Metastatic Lung Carcinoma in the Adrenal Gland (tissue), 1 donor: ENCODE measurements around the gene NSUN2.

GRCh38 chr5:2152982-2153349, 270.2 kb upstream of the IRX4 start:
- PRO-cap: no peak

GRCh38 chr5:2266937-2267272, 384.2 kb upstream of the IRX4 start:
- PRO-cap: no peak

DNA sequence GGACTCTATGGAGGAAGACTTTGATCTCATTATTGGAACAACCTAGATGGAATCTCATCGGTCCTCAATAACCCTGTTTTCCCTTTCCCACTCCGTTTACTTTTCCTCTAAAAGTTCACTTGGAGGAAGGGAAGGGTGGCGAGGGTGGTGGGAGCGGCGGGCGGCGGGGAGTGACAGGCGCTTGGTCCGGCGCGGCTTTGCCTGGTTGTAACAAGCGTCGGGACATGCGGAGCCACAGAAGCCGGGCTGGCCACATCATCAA, 396.0 kb upstream of the IRX4 start:
- PRO-cap: no peak

GRCh38 chr5:2753774-2754366, 2.4 kb upstream of the IRX2 start:
- PRO-cap: no peak

- PRO-cap: no peak
Measured at GRCh38 chr5:3103457-3103882, 352.0 kb upstream of the IRX2 start.

DNA sequence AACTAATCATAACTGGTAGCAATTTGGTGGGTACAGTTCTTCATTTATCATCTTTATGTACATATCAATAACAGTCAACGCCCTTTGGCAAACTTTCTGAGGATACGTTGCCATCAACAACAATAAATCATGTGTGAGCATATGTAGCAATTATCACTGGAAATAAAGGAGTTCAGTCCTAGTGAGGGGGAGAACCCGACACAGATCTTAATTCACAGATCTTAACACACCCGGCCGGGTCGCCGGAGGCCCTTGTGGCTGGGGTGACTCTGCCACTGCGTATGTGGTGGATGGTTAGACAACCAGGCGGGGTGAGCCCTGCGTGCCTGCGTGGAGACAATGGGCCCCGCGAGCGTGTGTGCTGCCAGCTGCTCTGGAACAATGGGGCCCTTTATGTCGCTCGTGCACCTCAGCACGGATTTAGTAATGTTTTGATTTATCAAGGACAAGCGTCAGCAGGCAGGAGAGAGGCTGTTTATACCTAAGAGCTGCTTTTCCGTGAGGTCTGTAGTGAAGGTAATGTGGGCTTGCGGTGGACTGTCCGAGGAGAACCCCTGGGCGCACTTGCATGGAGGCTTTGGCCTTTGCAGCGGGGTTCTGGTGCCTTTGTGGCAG, 284.7 kb upstream of the IRX1 start:
- PRO-cap: no peak

- PRO-cap: no peak
Measured at GRCh38 chr5:3591153-3591595, 4.5 kb upstream of the IRX1 start.

GRCh38 chr5:4905887-4906486, 234.1 kb upstream of the ADAMTS16 start:
- PRO-cap: no peak

GRCh38 chr5:5025579-5026103, 114.5 kb upstream of the ADAMTS16 start:
- PRO-cap: no peak

DNA sequence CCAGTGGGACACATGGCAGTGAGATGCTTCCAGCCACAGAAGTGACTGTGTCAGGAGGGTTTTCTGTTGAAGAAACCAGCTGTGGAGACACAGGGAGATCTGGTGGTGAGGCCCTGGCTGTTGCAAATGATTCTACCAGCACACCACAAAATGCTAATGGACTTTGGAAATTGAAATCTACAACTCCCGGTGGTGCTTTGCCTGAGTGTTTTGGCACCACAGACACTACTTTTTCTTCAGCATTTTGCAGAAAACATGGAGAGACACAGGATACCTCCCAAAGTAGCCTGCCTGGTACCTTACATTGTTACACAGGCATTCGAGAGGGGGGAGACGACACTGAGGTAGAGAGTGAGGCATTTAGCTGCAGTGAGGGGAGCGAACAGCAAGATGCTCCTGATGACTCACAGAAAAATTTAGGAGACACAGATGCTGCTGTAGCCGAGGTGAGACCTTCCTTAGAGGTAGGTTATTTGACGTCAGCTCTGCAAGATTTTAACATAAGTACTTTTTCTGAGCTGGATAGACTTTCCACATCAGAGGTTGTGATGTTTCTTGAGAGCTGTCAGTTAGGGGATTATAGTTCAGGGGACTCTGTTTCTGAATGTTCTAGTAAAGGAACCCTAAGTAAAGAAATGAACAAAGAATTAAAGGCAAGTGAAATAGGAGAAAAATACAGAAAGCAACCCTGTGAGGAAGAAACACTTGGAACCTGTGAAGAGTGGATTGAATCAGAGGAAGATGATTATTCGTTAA, 40.0 kb downstream of the ICE1 start:
- PRO-cap: no peak

GRCh38 chr5:5688034-5688618, 265.6 kb downstream of the ICE1 start:
- PRO-cap: no peak

DNA sequence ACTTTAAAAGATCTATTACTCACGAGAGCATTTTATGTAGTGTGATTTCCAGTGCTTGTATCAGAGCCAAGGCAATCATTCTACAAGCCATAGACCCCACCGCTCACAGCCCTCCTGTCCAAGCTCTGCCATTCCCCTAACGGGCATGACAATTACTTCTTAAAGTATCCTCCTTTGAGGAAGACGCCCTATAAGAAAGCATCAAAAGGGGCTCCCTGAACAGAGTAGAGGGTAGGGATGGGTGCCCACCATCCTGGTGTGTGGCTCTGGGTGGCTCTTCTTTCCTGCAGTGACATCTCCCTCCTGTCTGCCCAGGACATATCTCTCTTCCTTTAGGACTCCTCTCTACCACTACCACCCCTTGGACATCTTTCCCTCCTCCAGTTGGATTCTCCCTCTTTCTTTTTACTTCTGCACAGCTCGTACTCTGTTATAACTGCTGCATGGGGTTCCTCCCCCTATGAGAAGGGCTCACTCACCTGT, 412.5 kb downstream of the ICE1 start:
- PRO-cap: no peak

GRCh38 chr5:6492179-6492808, 43.6 kb downstream of the UBE2QL1 start:
- PRO-cap: no peak

- PRO-cap: no peak
Measured at GRCh38 chr5:6593164-6593469, 39.7 kb downstream of the NSUN2 start.

GRCh38 chr5:6602155-6602813, 30.6 kb downstream of the NSUN2 start:
- PRO-cap: no peak

DNA sequence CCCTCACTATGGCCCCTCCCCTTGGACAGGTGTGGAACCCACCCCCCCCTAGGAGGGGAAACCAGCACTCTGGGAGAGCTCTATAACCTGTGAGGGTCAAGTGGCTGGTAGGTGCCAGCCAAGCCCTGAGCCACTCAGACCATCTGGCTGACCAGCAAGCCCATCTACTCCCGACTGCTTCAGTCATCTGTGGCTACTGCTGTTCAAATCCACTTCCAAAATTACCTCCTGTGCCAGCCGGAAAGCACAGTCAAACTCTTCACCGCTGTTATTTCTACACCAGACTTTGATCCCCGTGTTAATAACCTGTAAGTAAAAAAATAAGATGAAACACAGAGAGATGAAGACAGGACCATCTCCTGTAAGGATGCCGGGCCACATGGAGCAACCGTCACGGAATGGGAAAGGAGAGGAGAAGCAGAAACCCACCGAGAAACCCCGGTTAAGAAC, 28.4 kb downstream of the NSUN2 start:
- PRO-cap: no peak

DNA sequence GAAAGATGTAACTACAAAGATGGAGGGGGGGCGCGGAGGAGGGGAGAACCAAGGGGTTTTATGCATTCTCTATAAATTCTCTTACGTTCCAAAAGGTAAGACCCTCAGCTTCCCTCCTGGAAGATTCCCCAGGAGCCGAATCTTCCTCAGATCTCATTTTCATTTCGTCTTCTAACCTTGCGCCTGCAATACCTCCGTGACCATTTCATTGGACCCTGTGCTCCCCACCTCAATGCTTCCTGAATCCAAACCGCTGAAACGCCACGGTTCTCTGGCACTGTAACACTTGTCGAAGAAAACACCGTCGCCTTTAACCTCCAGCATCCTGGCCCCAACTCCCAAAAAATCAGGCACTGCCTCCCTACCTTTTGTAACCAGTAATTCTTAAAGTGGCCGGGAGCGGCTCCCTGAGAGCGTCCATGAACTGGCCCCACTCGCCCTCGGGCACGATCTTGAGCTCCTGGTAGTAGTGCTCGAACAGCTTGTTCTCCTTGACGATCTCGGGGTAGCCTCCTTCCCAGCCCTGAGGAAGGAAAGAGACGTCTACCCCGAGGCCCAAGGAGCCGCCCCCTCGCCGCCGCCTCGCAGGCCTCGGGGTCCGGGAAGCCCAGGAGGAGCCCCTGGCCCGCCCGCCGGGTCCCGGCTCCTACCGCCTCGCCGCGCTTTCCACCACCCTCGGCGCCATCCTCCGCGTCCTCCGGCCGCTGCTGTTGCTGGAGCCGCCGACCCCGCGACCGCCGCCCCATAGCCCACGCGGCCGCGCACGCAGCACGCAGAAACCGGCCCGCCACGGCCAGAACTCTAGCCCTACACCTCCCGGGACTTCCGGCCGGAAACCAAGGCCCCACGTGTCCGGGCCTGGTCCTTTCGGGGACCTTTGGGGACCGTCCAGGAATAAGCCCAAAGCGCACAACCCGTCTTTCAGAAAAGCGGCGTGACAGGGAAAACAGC, at the start of gene NSUN2:
Gene NSUN2 (minus strand): TSS at position 811 of the 951 bp plus-strand sequence.
- PRO-cap: unidirectional peak, minus-strand start at position 781 of the sequence; unidirectional peak, minus-strand start at position 831 of the sequence

DNA sequence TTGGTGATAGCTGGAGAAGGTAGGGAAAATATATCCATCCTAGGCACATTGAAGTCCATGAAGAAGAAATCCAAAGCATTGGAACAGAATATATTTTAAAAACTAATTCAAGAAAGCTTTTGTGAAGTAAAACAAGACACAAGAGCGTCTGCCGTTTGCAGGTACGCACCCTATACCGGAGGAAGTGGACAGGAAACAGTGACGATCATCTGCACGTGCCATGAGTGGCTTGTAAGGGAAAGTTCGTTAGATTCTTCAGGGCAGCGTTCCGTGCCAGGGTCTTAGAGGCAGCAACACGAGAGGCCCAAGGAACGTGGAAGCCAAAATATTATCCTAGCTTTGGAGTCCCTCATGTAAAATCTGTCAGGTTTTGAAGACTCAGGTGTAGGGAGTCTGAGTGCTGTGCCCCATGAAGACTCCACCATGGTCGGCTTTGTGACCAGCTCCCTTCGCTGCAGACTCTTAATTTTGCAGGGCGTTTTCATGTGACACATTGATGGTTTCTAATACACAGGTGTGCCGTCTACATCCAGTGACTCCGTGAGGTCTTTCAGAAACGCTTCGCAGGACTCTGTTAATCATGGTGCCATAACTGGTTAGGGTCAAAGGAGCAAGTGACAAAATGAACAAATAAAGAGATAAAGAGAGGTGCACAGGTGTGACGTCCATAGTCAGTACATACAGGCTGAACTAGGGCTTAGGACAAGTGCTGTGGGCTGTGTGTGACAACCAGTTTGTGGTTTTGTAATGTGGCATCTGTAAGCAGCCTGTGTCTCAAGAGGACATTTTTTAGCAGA, 26.4 kb downstream of the SRD5A1 start:
- PRO-cap: no peak

DNA sequence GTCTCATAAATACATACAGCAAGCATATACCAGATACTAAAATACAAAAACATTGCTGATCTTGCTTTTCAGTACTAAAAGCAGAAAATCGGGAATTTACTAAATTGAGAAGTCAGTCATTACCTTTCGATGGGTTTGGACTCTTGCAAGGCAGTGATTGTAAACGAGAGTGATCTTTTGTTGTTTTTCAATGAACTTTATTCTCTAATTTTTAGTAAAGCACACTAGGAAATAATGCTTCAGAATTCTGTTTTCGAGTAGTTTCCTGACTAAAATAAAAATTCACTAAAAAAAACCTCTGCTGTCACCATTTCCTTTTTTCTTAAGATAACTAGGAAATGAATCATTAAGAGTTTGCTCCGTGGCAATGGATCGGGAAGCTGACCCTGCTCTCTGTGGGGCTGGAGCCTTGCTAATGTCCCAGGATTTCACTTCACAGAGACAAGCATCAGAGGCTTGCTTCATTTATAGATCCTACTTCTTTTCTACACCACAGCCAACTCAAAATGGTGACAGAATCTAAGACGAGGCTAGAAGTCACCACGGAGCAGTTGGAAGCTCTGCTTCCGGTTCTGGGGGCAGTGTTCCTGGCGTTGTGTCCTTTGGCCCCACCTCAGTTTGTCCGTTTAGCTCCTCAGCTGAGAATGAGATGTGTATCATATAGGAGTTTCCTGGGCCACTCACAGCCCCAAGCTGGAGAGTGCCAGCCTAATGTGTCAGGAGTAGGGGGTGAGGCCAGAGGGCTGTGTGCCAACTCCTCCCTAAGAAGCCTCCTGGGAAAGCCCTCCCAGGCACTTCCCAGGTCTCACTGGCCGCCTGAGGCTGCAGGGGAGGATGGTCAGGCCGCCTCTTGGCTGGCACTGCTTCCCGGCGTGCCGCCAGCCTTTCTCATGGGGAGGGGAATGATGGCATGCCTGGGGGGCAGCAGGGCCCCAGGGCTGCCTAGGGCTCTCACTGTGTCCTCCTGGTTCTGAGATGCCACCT, 19.5 kb downstream of the TENT4A start:
- PRO-cap: no peak

- PRO-cap: no peak
Measured at GRCh38 chr5:6749075-6749745, 36.0 kb downstream of the TENT4A start.